CD14-positive monocyte (primary cell): ENCODE results near the genes CTNNA3 and HNRNPH3.

DNA sequence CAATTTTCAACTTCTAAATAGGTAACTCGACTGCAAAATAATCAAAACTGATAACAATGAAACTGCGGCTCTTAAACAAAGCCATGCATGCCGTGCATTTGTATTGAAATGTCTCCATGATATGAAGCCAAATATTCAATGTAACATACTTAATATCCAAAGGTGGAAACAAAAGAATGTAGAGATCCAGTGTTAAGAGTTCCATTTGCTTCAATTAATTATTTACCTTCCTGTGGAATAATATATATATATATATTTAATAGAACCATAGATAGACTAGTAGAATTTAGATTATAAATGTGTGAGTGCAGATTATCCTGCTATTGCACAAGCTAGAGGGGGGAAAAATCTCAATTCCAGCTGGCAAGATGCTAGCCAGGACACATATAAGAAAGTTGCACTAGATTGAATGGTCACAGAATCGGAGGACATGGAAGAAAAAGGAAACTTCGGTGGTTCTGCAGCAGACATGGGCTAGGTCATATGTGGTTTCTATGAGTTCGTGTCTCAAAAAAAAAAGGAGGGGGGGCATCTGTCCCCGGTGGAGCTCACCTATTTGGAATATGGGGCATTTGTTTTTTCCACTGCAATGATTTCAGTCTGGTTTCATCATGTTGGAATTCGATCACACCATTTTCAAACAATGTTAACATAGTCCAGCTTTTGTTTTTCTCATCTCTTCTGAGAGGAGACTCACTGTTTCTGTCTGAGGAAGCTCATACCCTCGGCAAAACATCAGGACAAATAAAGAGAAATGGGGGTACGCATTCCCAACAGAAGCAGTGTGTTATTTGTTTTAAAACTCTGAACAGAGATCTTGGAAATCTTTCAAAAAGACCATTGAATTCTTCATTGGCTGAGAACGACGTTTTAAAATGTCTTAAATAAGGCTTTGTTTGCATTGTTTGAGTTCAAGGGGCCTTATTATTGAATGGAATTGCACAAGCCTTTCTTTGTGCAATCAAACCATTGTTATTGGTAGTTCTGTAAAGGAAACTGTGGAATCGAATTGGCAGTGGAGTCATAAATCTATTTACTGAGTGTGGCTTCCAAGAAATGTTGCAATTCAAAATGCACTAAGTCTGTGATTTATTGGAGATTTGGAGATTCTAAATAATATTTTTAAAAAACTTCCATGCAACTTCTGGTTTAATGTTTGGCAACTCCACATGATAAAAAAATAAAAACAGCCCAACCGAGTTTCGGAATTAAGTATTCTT, 173.4 kb downstream of the RTKN2 start:
- CAGE, long polyA plus RNA = no peak

- CAGE, long polyA plus RNA = no peak
Measured at GRCh38 chr10:62244856-62245337, 23.7 kb downstream of the RTKN2 start.

DNA sequence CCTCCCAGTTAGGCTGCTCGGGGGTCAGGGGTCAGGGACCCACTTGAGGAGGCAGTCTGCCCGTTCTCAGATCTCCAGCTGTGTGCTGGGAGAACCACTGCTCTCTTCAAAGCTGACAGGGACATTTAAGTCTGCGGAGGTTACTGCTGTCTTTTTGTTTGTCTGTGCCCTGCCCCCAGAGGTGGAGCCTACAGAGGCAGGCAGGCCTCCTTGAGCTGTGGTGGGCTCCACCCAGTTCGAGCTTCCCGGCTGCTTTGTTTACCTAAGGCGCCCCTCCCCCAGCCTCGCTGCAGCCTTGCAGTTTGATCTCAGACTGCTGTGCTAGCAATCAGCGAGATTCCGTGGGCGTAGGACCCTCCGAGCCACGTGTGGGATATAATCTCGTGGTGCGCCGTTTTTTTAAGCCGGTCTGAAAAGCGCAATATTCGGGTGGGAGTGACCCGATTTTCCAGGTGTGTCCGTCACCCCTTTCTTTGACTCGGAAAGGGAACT, 196.4 kb upstream of the ADO start:
- CAGE, long polyA plus RNA = no peak

DNA sequence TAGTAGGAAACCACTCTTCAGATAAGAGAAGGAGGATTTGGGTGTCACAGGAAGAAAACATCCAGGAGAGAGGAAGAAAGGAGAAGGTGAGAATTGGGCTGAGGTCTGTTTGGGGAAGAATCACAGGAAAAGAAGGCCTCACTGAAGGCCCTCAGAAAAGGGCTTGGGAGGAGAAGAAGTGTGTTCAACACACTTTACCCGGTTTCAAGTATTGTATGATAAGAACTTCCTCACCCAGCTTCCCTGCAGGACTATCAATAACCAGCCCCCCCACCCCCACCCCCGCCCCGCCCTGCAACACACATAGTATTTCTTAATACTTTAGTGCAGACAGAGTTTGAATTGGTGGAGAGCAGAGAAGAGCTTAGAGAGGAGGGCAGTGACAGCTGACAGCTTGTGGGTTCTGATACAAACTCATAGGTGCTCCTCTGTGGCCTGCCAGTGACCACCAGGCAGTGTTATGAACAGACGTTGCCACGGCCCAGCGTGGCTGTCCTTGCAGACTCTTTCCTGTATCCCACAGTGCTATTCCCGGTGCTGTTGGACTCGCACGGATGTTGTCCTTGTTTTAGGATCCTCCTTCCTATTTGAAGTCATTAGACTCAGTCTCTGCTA, 187.0 kb upstream of the ADO start:
- CAGE, long polyA plus RNA = no peak

GRCh38 chr10:62636867-62637820, 167.4 kb upstream of the ADO start:
- CAGE, long polyA plus RNA = start-site peak on the minus strand at chr10:62637601-62637718, 9 and 43 reads in 2 replicates

DNA sequence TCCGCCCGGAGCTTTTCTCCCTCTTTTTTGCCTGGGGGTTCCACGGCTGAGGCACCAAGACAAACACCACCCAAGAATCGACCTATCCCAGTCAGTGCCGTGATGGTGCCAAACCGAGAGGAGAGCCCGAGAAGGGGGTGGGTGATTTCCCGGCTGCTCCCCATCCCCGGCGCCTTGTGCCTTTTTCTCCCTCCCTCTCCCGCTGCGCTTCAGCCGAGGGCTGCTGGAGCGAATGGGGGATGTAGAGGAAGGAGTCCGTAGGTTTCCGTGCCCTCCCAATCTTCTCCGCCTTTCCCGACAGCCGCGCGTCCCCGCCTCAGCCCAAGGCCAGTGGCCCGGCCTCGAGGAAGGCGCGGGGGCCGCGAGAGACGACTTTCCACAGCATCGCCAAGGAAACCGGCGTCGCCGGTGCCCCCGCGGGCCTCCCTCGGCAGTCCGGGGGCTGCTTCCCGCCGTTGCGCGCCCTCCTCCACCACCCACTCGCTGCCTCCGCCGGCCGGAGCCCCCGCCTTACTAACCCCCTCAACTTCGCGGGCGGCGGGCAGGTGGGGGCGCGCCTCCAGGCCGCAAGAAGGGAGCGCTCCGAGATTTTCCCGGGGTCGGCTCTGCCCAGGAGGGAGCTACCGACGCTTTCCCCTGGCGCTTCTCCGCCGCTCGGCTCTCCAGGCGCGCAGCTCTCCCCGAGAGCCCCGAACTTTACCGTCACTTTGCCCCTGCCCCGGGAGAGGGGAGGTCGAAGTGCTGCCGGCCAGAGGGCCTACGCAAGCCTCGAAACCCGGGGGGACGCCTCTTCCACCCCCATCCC, 1.2 kb downstream of the EGR2 start:
- CAGE, long polyA plus RNA = no peak

GRCh38 chr10:63260793-63261219, 127.7 kb downstream of the NRBF2 start:
- CAGE, long polyA plus RNA = no peak

DNA sequence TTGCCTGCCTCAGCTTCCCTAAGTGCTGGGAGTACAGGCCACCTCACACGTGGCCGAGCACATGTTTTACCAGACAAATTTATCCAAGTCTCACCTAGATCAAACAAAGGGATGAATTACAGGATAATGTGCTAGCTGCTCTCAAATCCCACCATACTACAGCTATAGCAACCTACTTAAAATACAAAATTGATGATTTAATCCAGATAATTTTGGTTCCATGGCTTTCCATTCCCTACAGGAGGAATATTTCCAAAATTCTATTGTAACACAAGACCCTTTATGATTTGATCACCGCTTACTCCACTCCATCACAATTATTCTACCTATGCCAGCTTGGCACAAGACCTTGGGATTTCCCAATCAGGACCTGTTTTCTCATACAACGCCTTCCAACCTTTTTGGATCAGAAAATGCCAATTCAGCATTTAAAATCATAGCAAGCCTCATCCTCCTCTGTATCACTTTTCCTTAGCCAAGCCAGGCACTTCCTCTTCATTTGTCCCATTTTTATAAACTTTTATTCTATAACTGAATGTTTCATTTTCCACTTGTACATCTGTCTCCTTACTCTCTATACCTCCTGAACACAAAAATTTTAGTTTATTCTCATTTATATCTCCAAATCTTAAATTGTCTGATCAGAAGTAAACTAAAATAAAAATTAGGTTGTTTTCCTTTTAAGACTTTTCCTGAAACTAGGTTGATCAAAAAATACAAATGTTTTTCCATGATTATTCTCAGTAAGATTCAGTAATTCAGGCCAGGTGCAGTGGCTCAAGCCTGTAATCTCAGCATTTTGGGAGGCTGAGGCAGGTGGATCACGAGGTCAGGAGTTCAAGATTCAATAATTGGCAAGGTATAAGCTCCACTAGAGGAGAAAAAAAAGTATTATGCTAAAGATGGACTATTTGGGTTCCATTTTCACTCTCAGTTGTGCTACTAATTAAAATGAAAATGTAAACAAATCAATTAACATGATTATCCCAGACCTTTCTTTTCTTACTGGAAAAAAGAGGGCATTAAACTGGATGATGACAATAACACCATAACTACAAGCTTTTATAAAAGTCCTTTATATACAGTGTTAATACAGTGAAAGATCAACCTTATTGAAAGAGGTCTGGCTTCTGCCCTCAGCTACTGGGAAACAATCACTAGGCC, 100.7 kb downstream of the JMJD1C start:
- CAGE, long polyA plus RNA = no peak

GRCh38 chr10:63478549-63479081, 12.8 kb upstream of the JMJD1C start:
- CAGE, long polyA plus RNA = no peak

DNA sequence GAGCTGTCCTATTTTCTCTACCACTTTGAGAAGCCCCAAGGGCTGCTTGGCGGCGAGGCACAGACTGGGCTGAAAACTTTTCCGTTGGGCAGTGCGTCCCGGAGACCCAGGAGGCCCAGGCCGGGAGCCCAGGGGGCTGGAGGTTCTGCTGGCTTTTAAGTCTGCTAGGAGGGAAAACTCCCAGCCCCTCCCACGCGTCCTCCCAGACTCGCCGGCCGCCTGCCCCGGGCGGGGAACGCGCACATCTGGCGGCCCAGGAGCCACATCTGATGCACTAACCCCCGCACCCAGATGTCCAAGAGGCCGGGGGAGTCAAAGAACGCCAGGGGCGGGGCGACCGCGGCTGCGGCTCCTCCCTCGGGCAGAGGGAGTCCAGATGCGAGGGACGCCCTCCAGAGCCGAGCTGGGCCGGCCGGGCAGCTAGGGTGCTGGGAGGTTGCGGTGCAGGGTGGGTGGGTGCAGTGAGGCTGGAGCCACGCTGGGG, 108.8 kb downstream of the REEP3 start:
- CAGE, long polyA plus RNA = no peak

DNA sequence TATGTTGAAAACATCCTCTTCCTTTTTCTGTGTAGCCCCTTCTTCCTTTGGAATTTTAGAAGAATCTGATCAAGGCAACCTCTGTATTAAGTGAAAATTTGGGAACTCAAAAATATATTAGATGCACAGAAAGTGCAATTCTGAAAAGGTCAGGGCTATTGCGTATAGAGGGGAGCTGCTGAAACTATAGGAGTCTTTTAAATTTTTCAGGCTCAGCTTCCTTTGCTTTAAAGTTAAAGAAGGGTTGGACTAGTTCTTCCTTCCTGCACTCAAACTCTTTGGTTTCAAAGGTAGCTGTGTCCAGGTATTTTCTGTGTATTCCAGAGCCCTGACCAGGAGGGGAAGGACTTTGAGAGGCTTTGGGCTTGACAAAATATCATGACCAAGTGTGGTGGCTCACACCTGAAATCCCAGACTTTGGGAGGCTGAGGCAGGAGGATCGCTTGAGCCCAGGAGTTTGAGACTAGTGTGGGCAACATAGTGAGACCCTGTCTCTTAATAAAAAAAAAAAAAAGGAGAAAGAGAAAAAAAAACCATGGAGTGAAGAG, 111.2 kb downstream of the REEP3 start:
- CAGE, long polyA plus RNA = no peak

DNA sequence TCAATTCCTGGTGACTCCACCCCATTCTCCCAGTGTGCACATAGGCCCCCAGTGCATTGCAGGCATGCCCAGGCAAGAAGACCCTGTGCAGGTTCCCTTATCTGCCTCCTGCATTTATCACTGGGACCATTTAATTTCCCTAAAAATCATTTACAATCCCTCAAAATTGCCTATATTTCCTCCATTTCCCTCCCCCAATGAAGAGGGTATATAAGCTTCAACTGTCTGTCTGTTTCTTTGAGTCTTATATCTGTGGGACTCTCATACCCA, 354.7 kb downstream of the LRRTM3 start:
- CAGE, long polyA plus RNA = no peak

GRCh38 chr10:67695852-67696487, at the start of gene CTNNA3:
Gene CTNNA3 (minus strand): TSS chr10:67696195.
- CAGE, long polyA plus RNA = no peak

GRCh38 chr10:67954957-67955468, 70.6 kb downstream of the SIRT1 start:
- CAGE, long polyA plus RNA = no peak

- CAGE, long polyA plus RNA = no peak
Measured at GRCh38 chr10:68060834-68061394, 14.2 kb downstream of the HERC4 start.

DNA sequence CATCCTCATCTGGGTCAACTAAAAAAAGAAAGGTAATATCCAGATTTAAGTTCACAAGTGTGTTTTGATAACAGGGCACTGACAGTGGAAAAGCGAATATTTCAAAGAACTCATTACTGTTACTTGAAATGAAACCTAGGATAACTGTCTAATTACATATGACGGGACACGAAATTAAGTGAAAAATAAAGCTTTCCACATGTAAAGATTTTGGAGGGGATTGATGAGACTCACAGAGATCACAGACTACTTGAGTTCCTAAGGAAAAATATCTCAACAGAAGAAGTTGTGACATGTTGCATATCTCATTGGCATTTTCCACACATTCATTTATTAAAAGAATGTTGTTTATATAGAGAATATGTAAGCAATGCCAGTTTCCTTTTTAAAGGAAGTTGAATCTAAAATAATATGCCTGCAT, 414 bp downstream of the MYPN start:
- CAGE, long polyA plus RNA = no peak

DNA sequence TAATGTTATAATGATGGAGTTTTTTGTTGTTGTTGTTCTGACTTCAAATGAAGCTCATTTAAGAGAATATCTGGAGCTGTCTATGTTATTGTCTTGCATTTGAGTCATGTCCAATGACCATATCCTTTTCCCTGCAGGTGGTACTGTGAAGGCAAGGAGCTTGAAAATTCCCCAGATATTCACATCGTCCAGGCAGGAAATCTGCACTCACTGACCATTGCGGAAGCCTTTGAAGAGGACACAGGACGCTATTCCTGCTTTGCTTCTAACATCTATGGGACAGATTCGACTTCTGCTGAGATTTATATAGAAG, 33.5 kb downstream of the MYPN start:
- CAGE, long polyA plus RNA = no peak

- CAGE, long polyA plus RNA = no peak
Measured at GRCh38 chr10:68318828-68318997, 13.2 kb upstream of the HNRNPH3 start.

- CAGE, long polyA plus RNA = start-site peak on the plus strand at chr10:68332059-68332119, 984 and 1,107 reads in 2 replicates
Measured at GRCh38 chr10:68332003-68332215, at the start of gene HNRNPH3. Gene HNRNPH3 (plus strand): TSS chr10:68332064.

GRCh38 chr10:68336911-68337532, 4.3 kb upstream of the PBLD start:
- CAGE, long polyA plus RNA = start-site peak on the plus strand at chr10:68337003-68337012, 104 and 74 reads in 2 replicates